Gastrocnemius medialis (tissue), 3 donors: ENCODE measurements around a stretch of chr13.

- PRO-cap: no peak
- RAMPAGE, long total RNA, 3 experiments: no peak in any of the 3 experiments
These were observed 615 bp downstream of the MZT1 start for GRCh38 chr13:72726554-72727473.

- PRO-cap: no peak
- RAMPAGE, long total RNA, 3 experiments: no peak in any of the 3 experiments
These were observed 78.8 kb upstream of the KLF5 start for GRCh38 chr13:72980022-72980400.

- PRO-cap: no peak
- RAMPAGE, long total RNA, 3 experiments: no peak in any of the 3 experiments
These were observed 7.3 kb downstream of the KLF5 start for GRCh38 chr13:73065883-73066642.

DNA sequence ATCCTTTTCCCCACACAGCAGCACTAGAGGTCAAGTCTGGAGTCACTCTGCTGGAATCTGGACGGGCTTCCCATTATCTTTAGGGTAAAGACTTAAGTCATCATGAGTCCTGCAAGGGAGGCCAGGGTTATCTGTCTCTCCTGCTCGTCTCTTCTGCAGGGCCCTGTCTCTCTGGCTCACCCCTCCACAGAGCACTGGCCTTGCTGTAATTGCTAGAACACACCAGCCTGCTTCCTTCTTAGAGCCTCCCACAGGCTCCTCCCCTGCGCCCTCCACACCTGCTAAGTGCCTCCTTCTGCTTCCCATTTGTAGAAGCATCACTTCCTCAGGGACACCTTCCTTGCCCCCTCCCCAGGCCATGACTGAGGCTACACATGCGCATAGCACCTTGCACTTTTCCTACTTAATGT lies 162.6 kb downstream of the KLF5 start:
- PRO-cap: no peak
- RAMPAGE, long total RNA, 3 experiments: no peak in any of the 3 experiments

GRCh38 chr13:73530983-73531329 lies 472.2 kb downstream of the KLF5 start:
- PRO-cap: no peak
- RAMPAGE, long total RNA, 3 experiments: no peak in any of the 3 experiments

DNA sequence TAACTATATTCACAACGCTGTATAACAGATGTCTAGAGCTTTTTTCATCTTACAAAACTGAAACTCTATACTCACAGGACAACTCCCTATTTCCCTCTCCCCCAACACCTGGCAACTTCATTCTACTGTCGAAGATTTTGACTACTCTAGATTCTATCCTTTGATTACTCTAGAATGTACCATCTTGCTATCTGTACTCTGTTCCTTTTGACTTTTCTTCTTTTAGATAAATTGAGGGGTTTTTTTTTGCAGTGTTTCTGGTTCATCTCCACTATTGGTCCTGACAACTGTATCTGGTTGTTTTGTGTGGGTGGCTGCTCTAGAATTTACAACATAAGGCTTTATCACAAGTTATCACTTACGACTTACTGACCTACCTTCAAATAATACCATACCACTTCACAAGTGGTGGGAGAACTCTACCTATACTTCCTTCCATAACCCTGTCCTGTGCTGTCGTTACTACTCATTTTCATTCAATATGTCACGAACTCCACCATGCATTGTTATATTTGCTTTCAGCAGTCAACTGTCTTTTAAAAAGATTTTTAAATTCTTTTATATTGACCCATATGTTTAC lies 875.2 kb downstream of the KLF5 start:
- PRO-cap: no peak
- RAMPAGE, long total RNA, 3 experiments: no peak in any of the 3 experiments

DNA sequence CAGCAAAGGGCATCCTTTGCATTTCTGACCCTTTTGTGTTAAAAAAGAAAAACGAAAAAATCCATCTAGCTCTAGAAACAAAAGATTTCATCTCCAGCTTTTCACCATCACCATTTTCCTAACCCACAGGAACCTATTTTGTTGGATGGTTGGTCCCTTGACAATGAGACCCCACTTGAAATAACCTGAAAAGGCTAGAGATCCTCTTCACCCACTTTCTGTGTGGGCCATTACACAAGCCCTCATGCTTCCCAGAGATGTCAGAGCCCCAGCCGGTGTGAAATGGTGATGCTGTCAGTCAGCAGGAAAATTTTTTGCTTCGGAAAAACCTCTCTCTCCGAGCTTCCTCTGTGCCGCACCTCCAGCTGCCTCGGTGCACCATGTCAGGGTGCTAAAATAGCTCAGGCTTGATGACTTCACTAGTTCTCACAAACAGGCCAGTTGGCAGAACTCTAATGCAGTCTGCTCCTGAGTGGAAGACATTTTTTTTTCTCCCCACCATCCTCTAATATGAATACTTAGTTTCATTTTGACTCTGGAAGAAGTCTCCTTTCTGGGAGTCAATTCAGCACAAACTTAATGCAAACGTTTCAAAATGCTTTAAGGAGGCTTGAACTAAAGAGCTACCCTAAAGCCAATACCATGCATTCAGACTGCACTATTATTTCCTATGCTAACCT lies 1004.1 kb downstream of the KLF5 start:
- PRO-cap: no peak
- RAMPAGE, long total RNA, 3 experiments: no peak in any of the 3 experiments

DNA sequence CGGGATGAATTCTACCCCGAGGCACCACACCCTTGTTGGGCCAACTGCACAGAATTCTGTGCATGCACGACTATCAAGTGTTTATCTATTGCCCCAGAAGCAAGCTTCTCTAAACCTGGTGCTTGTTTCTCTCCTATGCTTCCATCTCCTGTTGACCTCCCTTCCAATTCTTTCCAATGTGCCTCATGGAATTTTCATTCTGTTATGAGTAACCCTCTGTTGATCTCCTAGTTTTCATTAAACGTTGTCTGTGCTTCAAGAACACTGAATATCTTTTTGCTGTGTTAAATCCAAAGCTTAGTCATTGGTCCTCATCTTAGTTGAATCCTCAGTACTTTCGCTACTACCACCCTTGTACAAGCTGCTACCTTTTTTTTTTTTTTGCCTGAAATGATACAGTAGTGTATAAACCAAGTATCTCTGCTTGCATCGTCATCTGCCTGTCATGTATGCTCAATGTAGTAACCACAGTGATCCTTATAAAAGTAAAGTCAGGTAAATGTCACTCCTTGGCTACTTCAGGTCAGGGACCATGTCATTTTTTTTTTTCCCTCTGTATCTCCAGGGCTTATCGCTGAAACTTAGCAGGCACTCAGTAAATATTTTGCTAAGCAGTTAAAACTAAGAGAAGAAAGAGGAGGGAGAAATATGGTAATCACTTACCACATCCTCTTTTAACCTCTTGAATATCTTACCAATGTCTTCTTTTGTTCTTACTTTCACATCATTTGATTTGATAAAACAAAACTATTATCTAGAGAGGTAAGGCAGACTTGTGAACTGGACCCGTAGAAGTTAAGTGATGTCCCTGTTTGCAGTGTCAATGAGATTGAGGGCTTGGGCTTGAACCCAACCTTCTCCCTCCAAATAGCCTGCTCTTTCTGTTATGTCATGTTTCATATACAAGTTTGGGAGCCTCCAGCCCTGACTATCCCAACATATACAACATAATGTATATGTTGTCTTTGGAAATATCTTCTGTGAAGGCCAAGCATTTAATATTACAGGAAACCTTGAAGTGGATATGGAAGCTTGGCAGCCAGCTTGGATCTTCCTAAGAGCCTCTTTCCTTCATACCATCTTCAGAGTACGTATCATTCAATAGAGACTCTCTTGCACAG lies 1172.2 kb downstream of the KLF5 start:
- PRO-cap: no peak
- RAMPAGE, long total RNA, 3 experiments: no peak in any of the 3 experiments

GRCh38 chr13:74287997-74289033 lies 1193.7 kb downstream of the TBC1D4 start:
- PRO-cap: no peak
- RAMPAGE, long total RNA, 3 experiments: no peak in any of the 3 experiments

DNA sequence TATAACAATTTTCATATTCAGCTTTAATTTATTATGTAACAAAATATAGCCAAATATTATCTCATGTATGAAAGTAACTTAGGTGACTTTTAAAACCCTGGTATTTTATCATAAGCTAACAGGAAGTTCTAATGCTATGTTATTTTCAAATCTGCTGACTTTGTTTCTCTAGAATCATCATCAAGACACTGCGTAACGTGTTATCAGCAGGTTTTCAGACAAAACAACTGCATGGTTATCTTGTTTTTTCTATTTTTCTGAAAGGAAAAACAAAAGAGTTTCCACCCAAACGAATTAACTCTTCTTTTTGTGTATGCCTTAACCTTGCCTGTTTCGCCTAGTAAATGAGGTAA lies 156.3 kb downstream of the TBC1D4 start:
- PRO-cap: no peak
- RAMPAGE, long total RNA, 3 experiments: no peak in any of the 3 experiments

- PRO-cap: no peak
- RAMPAGE, long total RNA, 3 experiments: no peak in any of the 3 experiments
These were observed 132.8 kb downstream of the TBC1D4 start for GRCh38 chr13:75349133-75349561.

DNA sequence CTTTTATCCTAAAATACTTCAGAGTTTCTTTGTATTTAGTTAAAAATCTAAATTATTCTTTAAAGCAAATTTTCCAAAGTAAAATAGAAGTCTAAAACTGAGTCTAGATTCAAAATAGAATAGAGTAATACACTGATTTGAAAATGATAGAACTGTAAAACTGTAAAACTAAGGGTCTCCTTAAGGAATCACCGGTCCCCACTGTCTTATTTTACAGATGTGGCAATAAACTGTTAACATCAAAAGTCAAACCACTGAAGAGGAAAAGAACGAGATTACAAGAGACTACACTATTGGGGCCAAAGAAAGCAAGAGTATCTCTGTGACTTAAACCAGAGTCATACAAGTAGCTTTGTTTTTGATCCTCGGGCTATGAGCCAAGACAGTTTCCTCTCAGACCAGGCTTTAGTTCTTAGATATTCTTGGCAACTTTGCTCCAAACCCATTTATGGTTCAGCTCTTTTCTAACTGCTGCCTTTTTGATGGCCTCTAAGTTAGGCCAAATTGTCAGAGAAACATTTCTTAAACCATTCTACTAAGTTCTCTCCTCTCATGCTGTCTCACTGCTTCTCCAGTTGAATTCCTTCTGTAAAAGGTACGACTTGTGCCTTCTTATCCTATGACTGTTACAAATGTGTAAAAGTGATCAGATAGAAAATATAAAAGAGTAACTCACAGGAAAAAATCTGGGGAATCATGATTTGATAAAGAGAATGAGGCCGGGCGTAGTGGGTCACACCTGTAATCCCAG lies 113.8 kb downstream of the TBC1D4 start:
- PRO-cap: no peak
- RAMPAGE, long total RNA, 3 experiments: no peak in any of the 3 experiments

- PRO-cap: no peak
- RAMPAGE, long total RNA, 3 experiments: no peak in any of the 3 experiments
These were observed 90.9 kb downstream of the TBC1D4 start for GRCh38 chr13:75391075-75391510.

DNA sequence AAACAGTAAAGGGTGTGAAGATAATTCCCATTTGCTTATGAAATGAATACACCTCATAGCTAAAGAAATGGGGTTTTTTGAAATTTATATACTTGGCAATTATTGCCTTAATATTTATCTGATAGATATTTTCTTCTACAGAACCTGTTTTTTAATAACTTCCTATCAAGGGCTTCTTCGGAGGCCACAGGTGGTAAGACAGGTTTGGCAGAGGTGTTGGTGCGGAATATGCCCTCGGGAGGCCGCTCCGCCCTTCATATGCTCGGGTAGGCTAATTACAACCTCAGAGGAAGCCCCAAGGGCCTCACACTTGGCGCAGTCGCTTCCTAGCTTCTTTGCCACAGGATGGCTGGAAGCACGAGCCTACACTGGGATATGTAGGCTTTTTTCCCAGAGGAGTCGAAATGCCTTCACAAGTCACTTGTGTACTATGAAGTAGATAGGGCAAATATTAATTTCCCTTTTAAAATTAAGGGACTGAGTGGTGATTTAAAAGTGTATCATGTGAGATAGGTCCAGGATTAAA lies 68.8 kb downstream of the LMO7 start:
- PRO-cap: no peak
- RAMPAGE, long total RNA, 3 experiments: no peak in any of the 3 experiments

DNA sequence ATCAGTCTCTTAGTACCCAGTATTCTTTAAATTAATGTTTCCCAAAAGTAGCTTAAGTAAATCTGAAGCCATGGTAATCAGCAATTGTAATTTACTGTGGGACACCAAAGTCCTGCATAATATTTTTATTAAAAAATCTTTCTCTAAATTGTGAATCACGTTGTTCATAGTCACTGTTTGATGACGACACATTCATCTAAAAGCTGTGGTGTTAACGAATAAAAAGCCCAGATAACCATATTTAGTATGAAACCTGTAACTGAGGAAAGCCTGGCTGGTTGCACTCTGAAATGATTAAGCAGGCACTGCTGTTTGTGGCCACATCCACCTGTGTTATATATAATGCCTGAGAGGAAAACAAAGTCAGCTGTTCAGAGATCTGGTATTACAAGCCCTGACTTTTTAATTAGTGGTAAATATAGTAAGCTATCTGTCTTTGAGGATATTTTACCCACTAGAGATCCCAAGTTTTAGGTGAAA lies 79.4 kb downstream of the LMO7 start:
- PRO-cap: no peak
- RAMPAGE, long total RNA, 3 experiments: no peak in any of the 3 experiments

GRCh38 chr13:75840972-75841296 lies 204.8 kb downstream of the LMO7 start:
- PRO-cap: no peak
- RAMPAGE, long total RNA, 3 experiments: no peak in any of the 3 experiments

DNA sequence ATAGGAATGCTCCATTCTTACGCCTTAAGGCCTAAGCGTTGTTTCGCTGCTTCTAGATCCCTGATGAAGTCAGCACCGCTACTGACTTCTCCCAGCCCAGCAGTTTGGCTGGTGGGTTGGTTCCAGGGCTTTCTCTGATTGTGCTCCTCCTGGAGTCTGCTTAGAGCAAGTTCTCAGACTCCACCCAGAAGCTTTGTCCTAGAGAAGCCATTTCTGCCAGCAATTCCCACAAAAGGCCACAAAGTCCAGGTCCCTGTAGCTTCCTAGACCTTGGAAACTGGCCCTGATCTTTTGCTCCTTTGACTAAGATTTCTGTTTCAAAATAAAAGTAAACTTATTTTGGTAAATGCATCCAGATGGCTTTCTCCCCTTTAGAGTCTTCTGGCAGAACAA lies 65.4 kb downstream of the KCTD12 start:
- PRO-cap: no peak
- RAMPAGE, long total RNA, 3 experiments: no peak in any of the 3 experiments

- PRO-cap: unidirectional peak, plus-strand start at chr13:76884387
- RAMPAGE, long total RNA, 3 experiments: no peak in any of the 3 experiments
These were observed 2.0 kb downstream of the KCTD12 start for GRCh38 chr13:76884257-76884610.

DNA sequence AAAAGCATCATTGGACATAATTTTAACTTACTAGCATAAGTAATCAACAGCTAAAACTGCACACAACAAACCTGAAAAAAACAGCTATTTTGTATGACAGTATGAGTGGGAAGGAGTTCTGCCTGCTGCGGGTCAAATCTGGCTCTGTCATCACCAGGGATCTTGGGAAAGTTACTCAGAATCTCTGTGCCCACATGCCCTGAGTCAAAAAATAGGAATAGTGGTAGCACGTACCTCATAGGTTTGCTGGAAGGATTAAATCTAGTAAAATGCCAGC lies 1.1 kb downstream of the CLN5 start:
- PRO-cap: unidirectional peak, minus-strand start at position 146 of the sequence
- RAMPAGE, long total RNA, 3 experiments: no peak in any of the 3 experiments

- PRO-cap: no peak
- RAMPAGE, long total RNA, 3 experiments: no peak in any of the 3 experiments
These were observed 13.6 kb downstream of the FBXL3 start for GRCh38 chr13:77013194-77013915.